HepG2 (cell line): ENCODE measurements around a stretch of chr20.

DNA sequence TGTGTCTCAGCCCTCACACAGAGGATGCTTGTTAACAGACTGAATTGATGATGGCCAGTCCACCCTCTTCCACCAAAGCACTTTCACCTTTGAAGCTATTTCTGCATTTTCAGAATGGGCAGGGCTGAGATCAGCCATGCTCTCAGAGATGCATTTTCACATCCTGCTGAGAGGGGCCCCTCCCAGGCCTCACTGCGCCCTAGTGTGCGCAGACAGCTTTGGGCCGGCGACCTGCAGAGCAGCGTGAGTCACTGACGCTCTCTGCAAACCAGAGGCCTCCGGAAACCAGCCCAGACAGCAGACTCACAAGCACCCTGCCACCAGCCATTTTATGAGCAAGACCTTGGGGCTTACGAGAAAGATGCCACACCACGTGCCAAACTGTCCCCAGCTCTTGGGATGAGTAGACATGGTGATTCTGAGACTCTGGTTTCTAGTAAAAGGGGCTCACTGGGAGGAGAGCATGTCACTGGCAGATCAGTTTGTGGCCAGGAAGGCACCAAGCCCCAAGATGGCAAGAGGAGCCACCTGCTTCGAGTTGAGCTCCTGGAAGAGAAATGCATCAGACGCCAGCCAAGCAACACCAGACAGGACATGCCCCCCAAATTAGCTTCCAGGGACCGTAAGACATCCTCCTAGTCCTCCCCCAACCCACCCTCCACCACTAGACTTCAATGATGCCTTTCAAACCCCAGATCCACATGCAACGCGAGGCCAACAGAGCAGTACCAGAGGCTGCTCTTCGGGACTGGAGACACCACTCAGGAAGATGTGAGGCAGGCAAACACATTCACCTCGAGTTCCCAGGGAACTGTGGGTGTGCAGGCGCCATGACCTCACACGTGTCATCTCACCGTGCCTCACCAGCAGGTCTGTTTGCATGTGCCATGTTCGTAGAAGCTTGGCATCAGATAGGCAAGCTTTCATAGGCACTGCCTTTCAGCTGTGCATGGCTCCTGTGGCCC lies 137.6 kb downstream of the NFATC2 start:
- RRBS, 2 experiments, result 93% methylated on average over 5 of the region's 20 CpGs
CAGE:
- cytosol, long polyA minus RNA, result no peak
- cytosol, long polyA plus RNA, result no peak
- long polyA plus RNA, result no peak
- nucleus, long polyA minus RNA, result no peak
- nucleus, long polyA plus RNA, result no peak

DNA sequence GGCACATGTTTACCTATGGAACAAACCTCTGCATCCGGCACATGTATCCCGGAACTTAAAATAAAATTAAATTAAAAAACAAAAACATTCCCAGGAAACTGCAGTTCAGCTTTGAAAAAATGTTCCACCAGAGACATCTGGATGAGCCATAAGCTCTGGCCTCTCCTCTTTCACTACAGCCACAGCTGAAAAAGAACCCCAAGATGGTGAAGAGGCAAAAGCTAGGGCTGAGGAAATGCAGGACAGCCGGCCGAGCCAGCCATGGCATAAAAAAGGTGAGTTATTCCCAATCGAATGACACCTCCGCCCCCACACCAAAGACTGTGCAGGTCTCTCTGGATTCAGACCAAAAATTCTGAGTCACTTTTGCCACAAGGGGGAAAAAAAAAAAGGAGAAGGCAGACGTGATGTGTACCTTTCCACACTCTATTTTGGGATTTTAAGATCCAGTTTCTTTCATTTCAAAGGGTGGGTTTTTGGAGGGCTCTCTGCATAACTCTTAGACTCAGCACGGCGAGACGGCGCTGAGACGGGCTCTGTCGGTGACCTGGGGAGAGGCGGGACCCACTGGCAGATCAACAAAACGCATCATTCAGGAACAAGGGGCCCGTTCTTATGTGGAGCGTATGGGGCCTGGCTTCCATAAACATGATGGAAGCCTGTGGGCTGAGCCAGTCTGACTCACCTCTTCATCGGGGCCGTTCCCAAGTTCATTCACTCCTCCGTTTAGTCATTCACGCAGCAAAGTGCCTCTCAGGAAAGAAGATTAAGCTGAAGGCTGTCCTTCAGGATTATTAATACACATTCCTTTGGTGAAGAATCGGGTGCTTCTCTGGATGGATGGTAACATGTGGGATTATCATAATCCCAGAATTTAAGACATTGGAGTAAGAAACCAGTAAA lies 54.8 kb downstream of the NFATC2 start:
- RRBS, 2 experiments, result no CpG with 5 or more reads among the region's 22 CpGs
CAGE:
- cytosol, long polyA minus RNA, result no peak
- cytosol, long polyA plus RNA, result no peak
- long polyA plus RNA, result no peak
- nucleus, long polyA minus RNA, result no peak
- nucleus, long polyA plus RNA, result no peak

- RRBS, 2 experiments, result no CpG with 5 or more reads among the region's 3 CpGs
CAGE:
- cytosol, long polyA minus RNA, result no peak
- cytosol, long polyA plus RNA, result no peak
- long polyA plus RNA, result no peak
- nucleus, long polyA minus RNA, result no peak
- nucleus, long polyA plus RNA, result no peak
Measured at GRCh38 chr20:51512578-51513294, 29.8 kb downstream of the NFATC2 start.

GRCh38 chr20:51522951-51523907 lies 19.3 kb downstream of the NFATC2 start:
- RRBS, 2 experiments, result 96 to 97% methylated on average over 20 to 23 of the region's 67 CpGs
CAGE:
- cytosol, long polyA minus RNA, result start-site peak on the minus strand at chr20:51523524-51523647, 17 reads
- cytosol, long polyA plus RNA, result no peak
- long polyA plus RNA, result no peak
- nucleus, long polyA minus RNA, result no peak
- nucleus, long polyA plus RNA, result no peak

GRCh38 chr20:51532293-51533442 lies 9.9 kb downstream of the NFATC2 start:
- RRBS, 2 experiments, result 100% methylated on average over 2 of the region's 30 CpGs; no CpG with 5 or more reads in 1 of the 2 experiments
CAGE:
- cytosol, long polyA minus RNA, result no peak
- cytosol, long polyA plus RNA, result no peak
- long polyA plus RNA, result no peak
- nucleus, long polyA minus RNA, result no peak
- nucleus, long polyA plus RNA, result no peak

- RRBS, 2 experiments, result no CpG with 5 or more reads among the region's 10 CpGs
CAGE:
- cytosol, long polyA minus RNA, result no peak
- cytosol, long polyA plus RNA, result no peak
- long polyA plus RNA, result no peak
- nucleus, long polyA minus RNA, result no peak
- nucleus, long polyA plus RNA, result no peak
Measured at GRCh38 chr20:51560515-51561114, 18.1 kb upstream of the NFATC2 start.

- RRBS, 2 experiments, result 27 to 29% methylated on average over 7 to 10 of the region's 30 CpGs
CAGE:
- cytosol, long polyA minus RNA, result no peak
- cytosol, long polyA plus RNA, result no peak
- long polyA plus RNA, result no peak
- nucleus, long polyA minus RNA, result no peak
- nucleus, long polyA plus RNA, result no peak
Measured at GRCh38 chr20:51570181-51571186, 28.0 kb upstream of the NFATC2 start.

DNA sequence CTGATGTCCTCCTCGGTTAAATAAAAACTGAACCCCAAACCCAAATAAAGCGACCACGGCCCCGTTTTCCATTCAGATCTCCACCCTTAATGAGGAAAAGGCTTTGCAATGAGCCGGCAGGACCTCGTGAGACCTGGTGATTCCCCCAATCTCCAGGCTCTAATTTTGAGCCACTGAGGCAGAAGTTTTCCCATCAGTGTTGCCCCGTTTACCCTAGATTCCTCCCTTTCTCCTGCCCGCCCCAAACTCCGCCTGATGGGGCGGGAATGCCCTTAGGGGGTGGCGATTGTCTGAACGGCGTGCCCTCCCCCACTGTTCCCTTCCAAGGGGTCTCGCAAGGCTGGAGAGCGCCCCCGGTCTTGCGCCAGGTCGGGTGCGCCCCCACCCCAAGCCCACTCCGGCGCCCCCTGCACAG lies 549 bp downstream of the ZFP64 start:
- RRBS, 2 experiments, result 2 to 3% methylated on average over 6 of the region's 21 CpGs
CAGE:
- cytosol, long polyA minus RNA, result no peak
- cytosol, long polyA plus RNA, result no peak
- long polyA plus RNA, result no peak
- nucleus, long polyA minus RNA, result no peak
- nucleus, long polyA plus RNA, result no peak

- RRBS, 2 experiments, result no CpG with 5 or more reads among the region's 2 CpGs
CAGE:
- cytosol, long polyA minus RNA, result no peak
- cytosol, long polyA plus RNA, result no peak
- long polyA plus RNA, result no peak
- nucleus, long polyA minus RNA, result no peak
- nucleus, long polyA plus RNA, result no peak
Measured at GRCh38 chr20:52222195-52222502, 30.6 kb upstream of the ZFP64 start.

DNA sequence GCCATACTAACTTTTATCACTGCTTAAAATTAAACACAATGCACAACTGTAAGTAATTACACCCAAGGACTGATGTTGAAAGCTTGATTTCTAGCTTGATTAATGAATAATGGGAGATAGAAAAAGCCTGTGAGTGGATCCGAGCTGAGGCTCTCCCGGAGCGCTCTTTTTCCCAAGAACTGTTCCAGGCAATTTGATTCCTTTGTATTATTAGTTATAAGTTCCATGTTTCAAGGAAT lies 3.6 kb downstream of the TSHZ2 start:
- RRBS, 2 experiments, result no CpG with 5 or more reads among the region's 3 CpGs
CAGE:
- cytosol, long polyA minus RNA, result no peak
- cytosol, long polyA plus RNA, result no peak
- long polyA plus RNA, result no peak
- nucleus, long polyA minus RNA, result no peak
- nucleus, long polyA plus RNA, result no peak

- RRBS, 2 experiments, result 10 to 19% methylated on average over 2 of the region's 14 CpGs
CAGE:
- cytosol, long polyA minus RNA, result no peak
- cytosol, long polyA plus RNA, result no peak
- long polyA plus RNA, result no peak
- nucleus, long polyA minus RNA, result no peak
- nucleus, long polyA plus RNA, result no peak
Measured at GRCh38 chr20:52984106-52984583, 12.0 kb downstream of the TSHZ2 start.

GRCh38 chr20:53118348-53119119 lies 146.4 kb downstream of the TSHZ2 start:
- RRBS, 2 experiments, result no CpG with 5 or more reads among the region's 5 CpGs
CAGE:
- cytosol, long polyA minus RNA, result no peak
- cytosol, long polyA plus RNA, result no peak
- long polyA plus RNA, result no peak
- nucleus, long polyA minus RNA, result no peak
- nucleus, long polyA plus RNA, result no peak

- RRBS, 2 experiments, result no CpG with 5 or more reads among the region's 3 CpGs
CAGE:
- cytosol, long polyA minus RNA, result no peak
- cytosol, long polyA plus RNA, result no peak
- long polyA plus RNA, result no peak
- nucleus, long polyA minus RNA, result no peak
- nucleus, long polyA plus RNA, result no peak
Measured at GRCh38 chr20:53215248-53215548, 243.0 kb downstream of the TSHZ2 start.

DNA sequence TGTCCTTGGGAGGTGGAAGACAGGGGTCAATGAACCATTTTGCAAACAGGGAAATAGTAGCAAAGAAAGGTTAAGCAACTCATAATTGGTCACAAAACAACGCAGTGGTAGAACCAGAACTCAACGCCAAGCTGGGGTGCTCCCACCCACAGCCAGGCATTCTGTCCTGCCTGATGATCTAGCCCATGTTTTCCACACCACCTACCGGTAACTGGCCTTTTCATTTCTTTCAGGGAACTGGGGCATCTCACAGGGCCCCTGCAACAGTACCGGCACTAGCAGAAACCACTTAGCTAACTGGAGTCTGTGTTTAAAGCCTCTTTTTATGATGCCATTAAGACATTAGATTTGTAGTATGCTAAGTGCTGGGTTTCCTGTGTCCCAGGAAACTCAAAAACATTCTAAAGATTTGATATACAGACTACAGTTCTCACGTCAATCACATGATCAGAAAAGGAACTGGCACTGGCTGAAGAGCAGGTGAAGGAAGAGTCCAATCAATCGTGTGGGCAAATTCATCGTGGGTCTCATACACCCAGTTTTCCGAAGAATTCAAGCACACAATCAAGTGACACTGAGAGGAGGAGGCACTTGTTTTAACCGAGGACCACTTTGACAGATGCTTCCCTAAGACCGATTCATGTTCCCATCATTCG lies 13.7 kb downstream of the ZNF217 start:
- RRBS, 2 experiments, result 12 to 17% methylated on average over 1 to 2 of the region's 11 CpGs
CAGE:
- cytosol, long polyA minus RNA, result no peak
- cytosol, long polyA plus RNA, result no peak
- long polyA plus RNA, result no peak
- nucleus, long polyA minus RNA, result no peak
- nucleus, long polyA plus RNA, result no peak

- RRBS, 2 experiments, result no CpG with 5 or more reads among the region's 9 CpGs
CAGE:
- cytosol, long polyA minus RNA, result no peak
- cytosol, long polyA plus RNA, result no peak
- long polyA plus RNA, result no peak
- nucleus, long polyA minus RNA, result no peak
- nucleus, long polyA plus RNA, result no peak
Measured at GRCh38 chr20:53595041-53595572, 1.5 kb upstream of the ZNF217 start.

- RRBS, 2 experiments, result no CpG with 5 or more reads among the region's 9 CpGs
CAGE:
- cytosol, long polyA minus RNA, result no peak
- cytosol, long polyA plus RNA, result no peak
- long polyA plus RNA, result no peak
- nucleus, long polyA minus RNA, result no peak
- nucleus, long polyA plus RNA, result no peak
Measured at GRCh38 chr20:53611234-53612059, 17.8 kb upstream of the ZNF217 start.

DNA sequence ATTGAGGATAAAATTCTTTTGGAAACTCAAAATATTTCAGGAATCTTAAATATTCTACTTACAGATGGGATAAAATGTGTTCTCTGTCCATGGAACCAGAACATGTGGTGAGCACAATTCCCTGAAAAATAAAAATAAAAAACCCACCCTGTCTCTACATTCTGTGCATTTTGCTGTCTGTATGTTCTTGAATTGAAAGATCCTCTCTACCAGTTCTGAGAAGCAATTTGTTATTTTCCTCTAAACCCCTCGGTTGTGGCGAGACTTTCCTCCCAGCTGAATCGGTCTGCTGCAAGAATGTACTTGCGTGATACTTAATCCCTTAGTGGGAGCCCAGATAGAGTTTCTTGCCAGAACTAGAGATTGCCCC lies 112.7 kb upstream of the ZNF217 start:
- RRBS, 2 experiments, result no CpG with 5 or more reads among the region's 4 CpGs
CAGE:
- cytosol, long polyA minus RNA, result no peak
- cytosol, long polyA plus RNA, result no peak
- long polyA plus RNA, result no peak
- nucleus, long polyA minus RNA, result no peak
- nucleus, long polyA plus RNA, result no peak

GRCh38 chr20:53708083-53708914 lies 114.7 kb upstream of the ZNF217 start:
- RRBS, 2 experiments, result no CpG with 5 or more reads among the region's 6 CpGs
CAGE:
- cytosol, long polyA minus RNA, result no peak
- cytosol, long polyA plus RNA, result no peak
- long polyA plus RNA, result no peak
- nucleus, long polyA minus RNA, result no peak
- nucleus, long polyA plus RNA, result no peak

DNA sequence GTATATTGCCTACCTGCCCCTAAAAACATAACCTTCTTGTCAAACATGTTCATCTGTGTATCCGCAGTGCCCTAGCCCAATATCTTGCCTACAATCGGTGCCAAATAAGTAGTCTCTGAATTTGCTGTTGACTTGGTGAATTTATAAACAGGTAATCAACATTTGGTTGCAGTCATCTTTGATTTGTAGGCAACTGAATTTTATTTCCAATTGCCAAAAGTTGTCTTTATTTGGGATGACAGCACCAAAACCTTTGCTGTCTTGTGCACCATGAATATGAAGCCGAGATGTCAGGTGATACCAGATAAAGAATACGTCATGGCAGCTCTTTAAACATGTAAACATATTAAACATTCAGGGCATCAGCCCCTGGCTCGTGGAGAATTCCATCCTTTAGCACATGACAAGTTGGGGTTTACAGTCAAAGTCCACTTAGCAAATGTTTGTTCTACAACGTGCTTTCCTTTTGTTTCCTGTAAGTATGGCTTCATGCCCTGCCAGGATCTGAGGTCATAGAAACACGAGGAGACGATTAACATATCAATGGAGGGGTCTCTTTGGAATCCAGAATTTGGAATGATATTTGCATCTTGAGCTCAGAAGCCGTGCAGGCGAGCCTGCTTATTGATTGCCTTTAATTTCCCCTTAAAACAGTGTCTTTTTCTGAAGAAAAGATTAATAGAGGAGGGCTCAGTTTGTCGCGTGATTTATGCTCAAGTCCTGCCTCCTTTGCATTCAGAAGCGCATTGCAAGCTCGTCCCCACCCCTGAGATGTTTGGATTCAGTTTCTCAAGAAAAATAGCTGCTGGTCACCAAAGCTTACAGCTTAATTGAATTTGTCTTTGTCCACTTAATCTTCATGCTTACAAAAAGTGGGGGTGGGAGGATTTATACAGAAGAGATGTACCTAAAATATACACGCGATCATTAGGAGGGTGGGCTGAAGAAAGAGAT lies 170.2 kb upstream of the ZNF217 start:
- RRBS, 2 experiments, result no CpG with 5 or more reads among the region's 16 CpGs
CAGE:
- cytosol, long polyA minus RNA, result start-site peak on the plus strand centred at position 496 of the sequence, 36 bp wide, 15 reads; start-site peak on the plus strand centred at position 585 of the sequence, 7 bp wide, 11 reads
- cytosol, long polyA plus RNA, result no peak
- long polyA plus RNA, result no peak
- nucleus, long polyA minus RNA, result no peak
- nucleus, long polyA plus RNA, result no peak

DNA sequence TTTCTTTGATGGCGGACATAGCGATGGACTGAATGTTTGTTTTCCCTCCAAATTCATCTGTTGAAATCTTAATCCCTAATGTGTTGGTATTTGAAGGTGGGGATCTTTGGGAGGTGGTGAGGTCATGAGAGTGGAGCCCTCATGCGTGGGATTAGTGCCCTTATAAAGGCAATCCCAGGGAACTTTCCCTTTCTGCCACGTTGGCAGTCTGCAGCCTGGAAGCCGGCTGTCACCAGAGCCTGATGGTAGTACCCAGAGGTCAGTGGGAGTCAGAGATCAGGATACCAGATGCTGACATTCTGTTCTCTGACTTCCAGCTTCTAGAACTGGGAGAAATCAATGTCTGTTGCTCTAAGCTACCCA lies 173.5 kb upstream of the ZNF217 start:
- RRBS, 2 experiments, result no CpG with 5 or more reads among the region's 5 CpGs
CAGE:
- cytosol, long polyA minus RNA, result no peak
- cytosol, long polyA plus RNA, result no peak
- long polyA plus RNA, result no peak
- nucleus, long polyA minus RNA, result no peak
- nucleus, long polyA plus RNA, result no peak